M059J (cell line): ENCODE results near the gene KCTD18.

GRCh38 chr2:196926909-196927780 lies 638 bp upstream of the PGAP1 start:
- RAMPAGE, long total RNA: no peak

DNA sequence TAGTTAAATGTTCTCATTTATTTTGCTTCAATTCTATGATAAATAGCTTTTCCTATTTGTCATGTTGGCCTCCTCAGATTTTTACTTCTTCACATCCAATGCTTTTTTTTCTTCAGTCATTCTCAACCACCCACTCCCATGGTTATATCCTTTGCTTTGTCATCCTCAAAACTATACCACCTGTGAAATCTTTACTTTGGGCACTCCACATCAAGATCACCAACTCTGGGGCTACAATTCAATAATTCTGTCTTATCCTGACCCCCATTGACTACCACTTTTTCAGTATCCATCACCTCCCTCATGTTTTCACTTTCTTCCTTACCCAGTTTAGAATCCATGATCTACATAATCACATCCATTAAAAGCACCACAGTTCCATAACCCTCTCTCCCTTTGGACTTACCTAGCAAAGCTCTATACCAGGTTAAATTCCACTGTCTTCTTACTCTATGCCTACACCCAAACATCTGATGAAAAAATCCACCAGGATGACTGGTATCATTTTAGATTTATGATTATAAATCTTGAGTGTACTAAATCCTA lies 54.5 kb upstream of the PGAP1 start:
- RAMPAGE, long total RNA: no peak

DNA sequence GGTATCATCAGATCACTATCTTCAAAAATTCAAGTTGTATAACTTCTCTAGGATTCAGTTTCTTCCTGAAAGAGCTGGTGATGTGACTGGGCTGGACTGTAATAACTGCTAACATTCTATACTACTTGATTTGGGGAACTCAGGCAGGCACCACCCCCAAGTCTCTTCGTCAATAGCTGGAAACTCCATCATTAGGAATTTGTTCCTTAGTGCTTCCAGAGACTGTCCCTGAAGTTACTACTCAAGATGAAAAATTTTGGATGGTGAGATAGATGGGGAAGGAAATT lies 59.0 kb upstream of the PGAP1 start:
- RAMPAGE, long total RNA: no peak

- RAMPAGE, long total RNA: no peak
These were observed 185.6 kb downstream of the ANKRD44 start for GRCh38 chr2:197125024-197125276.

DNA sequence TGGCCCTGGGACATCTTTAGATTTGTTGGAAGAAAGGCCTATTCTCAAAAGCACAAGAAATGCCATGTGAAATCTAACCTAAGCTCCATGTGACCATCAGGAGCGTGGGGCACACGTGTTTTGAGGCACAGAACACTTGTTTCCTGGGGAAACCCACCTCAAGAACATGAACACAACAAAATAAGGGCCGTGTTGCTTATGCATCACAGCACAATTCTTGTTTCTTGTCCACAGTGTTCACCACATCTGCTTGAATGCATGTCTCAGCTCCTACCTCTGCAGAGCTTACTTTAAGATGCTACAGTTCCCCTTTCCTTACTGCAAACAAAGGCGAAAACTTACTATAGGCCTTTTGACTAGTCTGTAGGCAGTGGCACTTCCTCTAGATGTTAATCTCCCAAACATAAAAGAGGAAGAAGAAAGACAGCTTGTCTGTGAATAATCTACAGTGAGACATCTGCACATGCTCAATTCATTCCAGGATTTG lies 165.0 kb downstream of the ANKRD44 start:
- RAMPAGE, long total RNA: no peak

- RAMPAGE, long total RNA: no peak
These were observed 130.6 kb downstream of the ANKRD44 start for GRCh38 chr2:197179893-197180562.

DNA sequence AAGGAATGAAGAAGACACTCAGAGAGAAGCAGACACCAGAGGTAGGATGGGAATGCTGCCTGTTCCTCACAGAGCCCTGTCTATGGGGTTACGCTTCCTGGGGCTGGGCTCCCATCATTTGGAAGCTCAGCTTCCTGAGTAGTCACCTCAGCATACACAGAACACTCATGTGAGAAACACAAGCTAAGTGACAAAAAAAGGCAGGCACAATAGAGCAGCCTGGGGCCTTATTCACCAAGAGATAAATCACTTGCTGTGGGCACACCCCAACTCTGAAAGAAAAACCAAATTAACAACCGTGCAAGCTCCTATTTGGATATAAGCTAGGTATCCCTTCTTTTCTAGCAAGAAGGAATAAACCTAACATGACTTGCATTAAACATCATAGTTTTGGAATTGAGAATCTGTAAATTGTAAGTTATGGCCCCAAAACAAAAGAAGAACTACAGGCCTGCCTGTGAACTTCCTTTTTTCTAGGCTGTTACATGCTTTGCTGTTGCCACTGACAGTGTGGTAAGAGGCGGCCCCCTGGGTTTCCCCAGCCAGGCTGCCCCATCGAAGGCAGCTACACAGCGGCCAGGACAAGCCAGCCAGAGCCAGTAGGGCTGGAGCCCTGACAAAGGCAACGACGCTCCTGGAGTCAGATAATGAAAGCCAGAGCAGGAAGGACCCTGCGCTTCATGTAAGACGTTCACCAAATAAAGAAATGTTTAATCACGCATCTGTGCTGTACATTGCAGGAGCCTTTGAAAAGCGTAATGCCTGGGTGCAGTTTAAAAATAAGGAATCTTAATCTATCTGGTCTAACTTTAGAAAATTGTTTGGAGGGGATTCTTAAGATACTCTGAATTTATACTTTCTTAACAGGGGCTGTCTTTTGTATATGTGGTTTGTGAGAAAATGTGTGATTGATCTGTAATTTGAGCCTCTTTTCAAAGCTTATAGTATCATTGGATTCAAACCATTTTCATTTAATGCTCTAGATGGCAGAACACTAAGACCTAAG lies 55.1 kb downstream of the ANKRD44 start:
- RAMPAGE, long total RNA: no peak

DNA sequence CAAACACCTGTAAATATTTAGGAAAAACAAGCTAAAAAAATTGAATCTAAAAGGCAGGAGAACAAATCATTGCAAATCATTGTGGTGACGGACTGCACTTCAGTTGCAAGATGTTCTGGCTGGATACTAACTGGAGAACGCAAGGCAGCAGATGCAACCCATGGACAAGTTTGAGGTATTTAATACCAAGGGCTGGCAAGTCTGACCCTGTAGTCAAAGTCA lies 1.3 kb downstream of the ANKRD44 start:
- RAMPAGE, long total RNA: no peak

DNA sequence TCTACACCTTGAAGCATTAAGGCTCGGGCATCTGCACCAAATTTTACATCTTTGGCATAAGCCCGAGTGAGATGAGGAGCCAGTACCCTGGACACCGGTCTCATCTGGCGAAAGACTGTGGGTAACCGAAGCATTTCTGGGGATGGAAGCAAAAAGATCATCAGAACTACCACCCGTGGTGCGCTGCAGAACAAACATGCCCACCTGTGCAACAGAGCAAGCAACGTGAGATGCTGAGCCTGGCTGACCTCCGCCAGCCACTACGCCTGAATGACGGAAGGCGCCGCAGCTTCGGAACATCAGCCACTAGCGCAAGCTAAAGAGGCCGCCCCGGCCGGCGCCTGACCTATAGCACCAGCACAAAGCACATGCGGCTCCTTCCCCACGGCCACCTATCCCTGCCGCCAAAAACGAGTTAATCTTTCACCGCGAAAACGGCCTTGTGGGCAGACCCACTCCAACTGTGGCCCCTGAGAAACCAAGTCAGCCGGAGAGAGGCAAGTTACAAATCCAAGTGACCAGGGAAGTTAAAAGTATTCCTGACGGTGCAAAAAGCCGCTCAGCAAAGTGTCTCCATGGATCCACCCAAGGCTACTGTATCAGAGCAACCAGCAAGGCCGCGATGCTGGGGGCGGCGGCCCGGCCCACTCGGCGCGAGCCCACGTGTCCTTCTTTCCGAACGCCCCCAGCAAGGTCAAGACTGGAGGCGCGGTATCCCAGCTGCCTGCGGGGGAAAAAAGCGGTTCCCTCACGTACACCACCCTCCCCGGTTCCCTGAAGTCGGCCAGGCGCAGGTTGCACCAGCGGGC lies 721 bp downstream of the HSPD1 start:
- RAMPAGE, long total RNA: no peak

DNA sequence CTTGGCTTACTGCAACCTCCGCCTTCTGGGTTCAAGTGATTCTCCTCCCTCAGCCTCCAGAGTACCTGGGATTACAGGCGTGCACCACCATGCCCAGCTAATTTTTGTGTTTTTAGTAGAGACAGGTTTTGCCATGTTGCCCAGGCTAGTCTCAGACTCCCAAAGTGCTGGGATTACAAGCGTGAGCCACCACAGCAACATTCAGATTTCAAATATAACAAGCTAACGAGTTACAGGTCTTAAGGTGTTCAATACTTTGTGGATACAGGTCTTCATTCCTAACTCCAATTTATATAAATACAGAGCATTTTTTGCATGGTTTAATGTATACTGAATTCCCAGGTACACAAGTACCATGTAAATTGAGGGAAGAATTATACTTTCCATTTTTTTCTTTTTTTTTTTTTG lies 3.5 kb downstream of the HSPE1 start:
- RAMPAGE, long total RNA: no peak

- RAMPAGE, long total RNA: no peak
These were observed 681.9 kb downstream of the SATB2 start for GRCh38 chr2:198775672-198776390.

DNA sequence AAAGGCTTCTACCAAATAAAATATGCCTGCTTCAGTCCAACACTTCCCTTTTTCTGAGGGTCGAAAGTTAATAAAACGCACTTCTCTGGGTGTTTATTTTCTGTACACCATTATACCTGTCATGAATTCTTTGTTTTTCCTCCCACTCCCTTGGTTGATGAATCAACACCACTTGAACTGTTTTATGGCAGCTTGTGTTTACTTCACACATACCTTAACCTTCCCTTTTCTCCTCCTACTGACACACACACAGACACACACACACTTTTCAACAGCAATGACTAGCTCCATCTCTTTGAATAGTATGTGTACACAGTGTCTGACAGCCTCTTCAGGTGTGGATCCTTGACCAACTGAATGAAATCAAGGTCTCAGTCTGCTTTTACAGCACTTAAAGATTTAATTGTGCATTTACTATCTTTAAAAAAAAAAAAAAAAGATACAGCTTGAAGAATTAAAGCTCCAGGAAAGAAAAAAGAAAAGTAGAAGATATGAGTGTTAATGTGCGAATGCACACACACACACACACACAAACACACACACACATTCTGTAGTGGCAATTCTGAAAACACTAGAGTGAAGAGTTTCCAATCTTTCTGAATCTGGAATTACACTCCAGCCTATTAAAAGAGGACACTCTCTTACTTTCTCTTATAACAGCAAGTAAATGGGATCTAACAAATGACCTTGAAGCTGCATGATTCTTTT lies 91.2 kb downstream of the SATB2 start:
- RAMPAGE, long total RNA: no peak

DNA sequence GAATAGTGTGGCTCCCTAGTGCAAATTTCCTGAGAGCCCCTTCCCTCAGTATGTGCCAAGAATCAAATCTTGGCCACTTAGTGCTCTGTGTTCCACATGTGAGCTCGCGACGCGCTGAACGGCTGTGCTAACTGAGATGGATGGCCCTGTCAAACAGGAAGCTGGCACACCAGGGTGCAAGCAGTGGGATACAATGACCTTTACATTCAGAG lies 26.2 kb downstream of the SATB2 start:
- RAMPAGE, long total RNA: no peak

DNA sequence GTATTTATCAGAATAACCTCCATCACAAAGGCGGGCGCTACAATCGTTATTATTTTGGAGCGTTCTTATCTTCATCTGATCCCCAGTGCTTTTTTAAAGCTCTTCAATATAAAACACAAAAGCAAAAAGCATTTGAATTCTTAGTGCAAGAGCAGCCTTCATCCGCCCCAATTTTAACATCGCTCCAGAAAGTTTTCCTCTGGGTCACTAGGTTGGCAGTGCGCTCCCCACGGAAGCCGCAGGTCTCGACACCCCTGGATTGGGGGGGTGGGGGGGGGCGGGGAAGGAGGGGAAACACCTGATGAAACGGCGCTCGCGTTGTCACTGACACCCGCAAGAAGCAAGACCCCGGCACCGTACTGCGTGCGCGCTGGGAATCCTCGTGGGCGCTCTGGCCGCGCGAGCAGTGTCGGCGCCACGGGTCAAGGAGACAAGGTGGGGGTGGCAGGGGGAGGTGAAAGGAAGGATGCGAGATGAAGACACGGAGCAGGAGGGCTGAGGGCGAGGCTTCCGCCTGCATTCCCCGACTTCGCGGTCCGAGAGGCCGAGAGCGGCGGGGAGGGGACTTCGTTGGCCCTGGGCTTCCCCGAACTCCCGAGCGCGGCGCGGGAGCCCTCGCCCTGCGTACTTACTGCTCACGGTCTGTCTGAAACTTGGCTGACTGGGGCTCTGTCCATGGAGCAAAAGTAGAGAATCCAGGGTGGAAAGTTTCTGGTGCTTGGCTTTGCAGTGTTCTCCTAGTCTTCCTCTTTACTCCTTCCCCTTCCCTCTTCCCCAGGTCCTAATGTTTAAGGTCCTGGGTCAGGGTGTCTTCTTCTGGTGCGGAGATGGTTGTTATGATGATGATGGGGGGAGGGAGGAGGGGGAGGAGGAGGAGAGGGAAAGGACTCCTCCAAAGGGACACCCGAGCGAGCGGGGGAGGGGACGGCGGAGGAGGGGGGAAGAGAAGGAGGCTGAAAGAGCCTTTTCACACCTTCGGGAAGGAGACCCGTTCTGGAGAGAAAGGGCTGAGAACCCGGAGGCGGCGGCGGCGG lies 715 bp downstream of the SATB2 start:
- RAMPAGE, long total RNA: no peak

DNA sequence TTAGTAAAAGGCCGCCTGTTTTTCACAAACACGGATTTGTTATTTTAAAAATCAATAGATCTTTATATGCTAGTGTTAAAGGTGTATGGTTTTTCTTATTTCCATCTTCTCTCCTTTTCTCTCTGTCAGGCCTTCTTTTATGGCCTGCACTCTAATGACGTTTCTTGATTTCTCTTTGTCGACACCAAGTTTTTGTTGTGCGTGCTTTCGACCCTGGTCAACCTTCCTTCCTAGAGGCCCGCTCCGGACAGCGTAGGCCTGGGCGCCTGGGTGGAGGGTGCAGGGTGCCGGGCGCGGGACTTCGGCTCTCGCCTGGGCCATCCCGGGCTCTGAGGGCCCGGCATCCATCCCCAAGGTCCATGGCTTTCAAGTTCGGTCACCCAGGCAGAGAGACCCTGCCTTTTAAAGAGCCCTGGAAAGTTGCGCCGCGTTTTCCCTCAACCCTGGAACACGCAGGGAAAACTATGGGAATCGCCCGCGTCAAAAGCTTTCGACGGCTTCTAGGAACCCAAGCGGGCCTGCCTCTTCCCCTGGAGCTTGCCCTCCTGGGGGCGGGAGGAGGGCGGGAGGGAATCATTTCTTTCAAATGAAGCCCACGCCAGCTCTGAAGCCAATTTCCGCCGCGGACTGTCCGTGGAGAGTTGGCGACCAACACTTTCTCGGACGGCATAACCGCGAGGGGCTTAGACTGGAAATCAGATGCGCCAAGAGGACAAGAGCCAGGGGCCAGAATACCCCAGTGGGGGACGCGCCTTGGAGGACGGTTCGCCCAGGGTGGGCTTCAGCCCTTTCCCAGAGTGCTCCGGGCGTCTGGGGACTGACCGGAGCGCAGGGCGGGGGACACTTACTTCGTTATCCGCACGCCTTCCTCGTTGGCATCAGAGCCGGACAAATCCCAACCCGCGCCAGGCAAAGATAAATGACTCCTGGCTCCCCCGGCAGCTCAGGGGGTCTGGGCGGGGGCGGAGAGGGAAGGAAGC lies 4.3 kb upstream of the SATB2 start:
- RAMPAGE, long total RNA: no peak

DNA sequence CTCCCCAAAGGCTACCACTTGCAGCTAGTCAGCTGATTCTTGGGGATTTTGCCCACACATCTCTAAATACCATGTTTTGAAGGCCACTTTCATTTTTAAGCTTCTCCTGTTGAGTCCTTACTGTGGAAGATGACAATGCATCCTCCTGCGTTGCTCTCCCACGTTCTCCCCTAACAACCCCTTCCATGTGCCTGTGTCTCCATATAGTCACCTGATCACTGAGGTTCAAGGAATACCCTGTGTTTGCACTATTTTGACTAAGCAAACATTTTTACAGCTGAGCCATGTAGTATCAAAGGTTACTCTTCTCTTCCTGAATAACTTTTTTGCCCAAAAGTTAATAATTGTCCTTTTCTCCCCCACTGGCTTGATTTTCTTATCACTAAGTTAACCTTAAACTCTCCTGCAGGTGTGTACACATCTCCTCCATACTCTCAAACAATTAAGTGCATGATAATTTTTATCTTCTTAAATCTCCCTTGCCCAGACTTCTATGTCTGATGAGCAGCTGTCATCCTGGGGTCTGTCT lies 85.4 kb upstream of the SPATS2L start:
- RAMPAGE, long total RNA: no peak

- RAMPAGE, long total RNA: no peak
These were observed 71.4 kb downstream of the SPATS2L start for GRCh38 chr2:200377703-200378466.

- RAMPAGE, long total RNA: no peak
These were observed 84.8 kb downstream of the KCTD18 start for GRCh38 chr2:200424946-200425515.

DNA sequence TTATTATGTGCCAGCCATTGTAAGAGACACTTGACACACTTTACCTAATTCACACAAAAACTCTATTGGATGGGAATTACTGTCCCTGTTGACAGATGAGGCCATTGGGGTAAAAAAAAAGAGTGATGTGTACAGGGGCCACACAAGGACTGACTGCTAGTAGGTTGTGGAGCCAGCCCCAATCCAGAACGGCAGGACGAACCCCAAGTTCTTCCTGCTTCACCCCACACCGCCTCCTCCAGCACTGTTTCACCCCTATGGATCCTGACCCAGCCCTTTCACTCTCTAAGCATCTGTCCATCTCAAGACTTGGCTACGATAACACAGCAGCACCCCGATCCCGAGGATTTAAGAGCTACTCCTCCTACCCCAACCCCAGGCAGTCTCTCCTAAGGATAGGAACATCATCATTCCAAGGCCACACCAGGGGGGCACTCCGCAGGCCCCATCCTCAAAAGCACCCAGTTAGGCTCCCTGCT lies 739 bp downstream of the KCTD18 start:
- RAMPAGE, long total RNA: no peak

DNA sequence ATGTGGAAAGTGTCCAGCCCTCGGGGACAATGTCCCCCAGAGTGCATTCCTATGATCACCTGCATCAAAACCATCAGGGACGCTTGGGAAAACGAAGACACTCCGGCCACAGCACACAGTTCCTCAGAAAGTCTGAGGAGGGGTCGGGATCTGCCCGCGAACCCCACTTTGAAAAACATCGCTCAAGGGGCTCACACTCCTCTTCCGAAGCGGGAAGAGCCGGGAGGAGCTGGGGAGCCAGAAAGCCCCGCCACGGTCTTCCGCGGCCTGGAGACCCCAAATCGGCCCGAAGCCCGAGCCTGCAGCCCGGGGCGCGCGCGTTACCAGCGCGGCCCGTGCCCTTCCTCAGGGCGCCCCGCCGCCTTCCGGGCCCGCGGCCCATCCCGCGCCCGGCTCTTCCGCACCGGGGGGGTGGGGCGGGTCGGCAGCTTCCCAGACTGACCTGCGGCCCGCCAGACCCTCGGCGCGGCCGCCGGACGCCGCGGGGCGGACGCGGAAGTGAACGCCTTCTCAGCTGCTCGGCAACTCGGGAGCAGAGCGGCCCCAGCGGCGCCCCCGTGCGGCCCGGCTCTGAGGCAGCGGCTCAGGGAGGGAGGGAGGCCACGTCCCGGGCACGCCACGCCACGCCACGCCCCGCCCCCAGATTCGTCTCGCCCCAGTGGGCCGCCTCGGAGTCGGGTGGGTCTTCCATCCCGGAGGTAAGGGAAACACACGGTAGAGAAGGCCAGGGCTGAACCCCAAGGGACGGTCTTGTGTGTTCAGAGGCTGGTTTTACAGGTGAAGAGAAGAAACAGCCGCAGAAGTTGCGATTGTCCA lies at the start of gene KCTD18:
KCTD18 (minus strand) TSS at position 500 of the 816 bp plus-strand sequence.
- RAMPAGE, long total RNA: no peak